Tongue (tissue), 2 donors: ENCODE results near the gene SCD.

DNA sequence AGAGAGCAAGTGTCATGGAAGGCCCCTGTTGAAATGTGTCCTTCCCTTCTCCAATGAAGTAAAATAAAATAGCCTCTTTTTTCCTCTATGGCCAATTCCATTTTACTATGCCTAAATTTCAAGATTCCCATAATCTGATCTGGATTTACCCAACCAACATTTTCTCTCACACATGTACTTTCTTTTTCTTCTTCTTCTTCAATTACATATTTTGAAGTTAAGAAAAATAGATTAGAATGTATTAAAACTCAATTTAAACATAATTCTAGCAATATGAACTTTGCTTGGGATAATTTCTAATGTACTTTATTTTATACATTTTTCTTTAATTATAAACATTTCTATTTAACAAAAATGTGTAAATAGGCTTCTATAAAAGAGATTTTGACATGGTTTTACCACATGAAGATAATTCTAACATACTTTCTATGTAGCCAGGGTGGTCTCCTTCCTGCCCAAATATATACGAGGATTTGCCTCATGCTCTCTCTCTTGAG is 9.9 kb downstream of the HPSE2 start:
- RAMPAGE, long total RNA = no peak

- RAMPAGE, long total RNA = no peak
These were observed 24.9 kb upstream of the CNNM1 start for GRCh38 chr10:99304136-99304708.

- RAMPAGE, long total RNA = no peak
These were observed 34.6 kb downstream of the GOT1 start for GRCh38 chr10:99395672-99396293.

DNA sequence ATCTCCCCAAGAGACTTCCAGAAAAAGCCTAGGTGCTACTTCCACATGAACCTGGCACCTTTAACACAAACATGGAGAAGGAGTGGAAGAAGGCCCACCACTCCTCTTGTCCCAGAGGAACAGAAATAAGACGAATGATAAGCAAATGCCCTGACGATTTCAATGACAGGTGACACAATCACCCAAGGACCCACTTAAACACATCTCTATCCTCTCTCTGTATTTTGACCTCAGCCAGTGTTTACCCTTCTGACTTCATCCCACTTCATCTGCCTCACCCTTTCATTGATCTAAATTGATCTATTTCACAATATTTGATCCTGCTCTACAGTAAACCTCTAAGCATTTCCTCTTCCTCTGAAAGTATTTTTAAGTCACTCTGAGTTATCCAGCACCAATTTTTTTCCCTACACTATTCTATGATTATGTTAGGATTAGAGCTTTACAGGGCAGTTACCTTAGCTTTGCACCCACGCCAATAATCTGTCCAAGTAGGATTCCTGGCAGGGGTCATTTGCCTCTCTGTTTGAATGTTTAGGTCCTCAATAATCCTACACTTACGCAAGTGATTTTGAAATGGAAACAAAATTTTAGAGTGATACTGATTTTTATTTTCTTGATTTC is 9.1 kb downstream of the GOT1 start:
- RAMPAGE, long total RNA = no peak

- RAMPAGE, long total RNA = no peak
These were observed 1.9 kb upstream of the NKX2-3 start for GRCh38 chr10:99530668-99531433.

GRCh38 chr10:99537278-99538050 is 4.7 kb downstream of the NKX2-3 start:
- RAMPAGE, long total RNA = no peak

DNA sequence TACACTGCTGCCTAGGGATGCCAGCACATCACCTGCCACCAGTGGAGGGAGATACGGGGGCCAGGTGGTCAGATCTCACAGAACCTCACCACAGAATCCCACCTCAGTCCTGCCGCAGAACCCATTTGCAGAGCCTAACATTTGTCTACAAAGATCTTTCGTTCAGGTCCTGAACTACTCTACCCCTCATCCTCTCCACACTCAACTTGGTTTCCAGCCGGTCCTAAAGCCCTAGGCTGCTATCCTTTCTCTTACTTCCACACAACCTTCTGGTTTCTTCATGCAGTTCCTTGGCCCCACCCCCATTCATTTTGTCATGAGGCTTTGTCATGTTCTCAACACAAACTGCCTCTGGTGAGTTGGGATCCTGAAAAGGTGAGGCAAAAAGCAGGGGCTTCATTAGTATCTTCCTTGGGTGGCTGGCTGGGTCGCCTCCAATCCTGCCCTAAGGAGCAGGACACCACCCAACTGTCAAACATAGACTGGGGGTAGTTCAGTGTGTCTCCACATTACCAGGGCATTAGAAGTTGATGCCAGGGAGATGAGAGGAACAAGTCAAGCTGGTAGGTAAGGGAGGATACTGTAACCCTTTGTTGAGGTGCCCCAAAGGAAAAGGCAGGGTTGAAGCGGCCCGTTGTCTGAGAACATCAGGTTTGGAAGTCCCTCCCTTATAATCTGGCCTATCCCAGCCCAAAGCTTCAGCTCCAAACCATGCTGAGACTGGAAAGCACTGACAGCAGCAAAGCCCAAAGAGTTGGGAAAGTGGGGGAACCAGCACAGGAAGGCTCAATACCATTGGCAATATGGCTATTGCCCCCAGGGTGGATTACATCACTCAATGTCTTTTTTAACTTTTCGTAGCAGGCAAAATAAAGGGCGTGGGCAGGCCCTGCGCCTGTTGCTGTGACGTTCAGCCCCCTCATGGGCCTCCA is 7.1 kb downstream of the SLC25A28 start:
- RAMPAGE, long total RNA = no peak

DNA sequence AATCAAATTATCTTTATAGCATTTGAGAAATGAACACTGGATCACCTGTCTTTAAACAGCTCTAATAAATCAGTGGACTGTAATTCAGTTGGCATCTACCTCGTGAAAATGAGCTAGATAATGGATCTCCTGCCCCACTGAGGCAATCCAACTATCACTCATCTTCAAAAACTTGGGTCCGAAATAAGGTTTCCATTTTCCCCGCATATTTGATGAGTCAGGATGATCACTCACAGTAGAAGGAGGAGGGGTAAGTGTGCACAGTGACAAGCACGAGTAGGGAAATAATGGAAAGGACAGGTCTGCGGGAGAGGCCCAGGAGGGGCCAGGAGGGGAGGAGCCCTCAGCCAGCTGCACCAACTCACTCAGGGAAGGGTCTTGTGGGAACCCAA is 2.6 kb downstream of the ABCC2 start:
- RAMPAGE, long total RNA = no peak

GRCh38 chr10:99796785-99797446 is 14.5 kb downstream of the ABCC2 start:
- RAMPAGE, long total RNA = no peak

- RAMPAGE, long total RNA = no peak
These were observed 100.9 kb downstream of the DNMBP start for GRCh38 chr10:99908805-99909241.

GRCh38 chr10:99929089-99930120 is 80.3 kb downstream of the DNMBP start:
- RAMPAGE, long total RNA = no peak

DNA sequence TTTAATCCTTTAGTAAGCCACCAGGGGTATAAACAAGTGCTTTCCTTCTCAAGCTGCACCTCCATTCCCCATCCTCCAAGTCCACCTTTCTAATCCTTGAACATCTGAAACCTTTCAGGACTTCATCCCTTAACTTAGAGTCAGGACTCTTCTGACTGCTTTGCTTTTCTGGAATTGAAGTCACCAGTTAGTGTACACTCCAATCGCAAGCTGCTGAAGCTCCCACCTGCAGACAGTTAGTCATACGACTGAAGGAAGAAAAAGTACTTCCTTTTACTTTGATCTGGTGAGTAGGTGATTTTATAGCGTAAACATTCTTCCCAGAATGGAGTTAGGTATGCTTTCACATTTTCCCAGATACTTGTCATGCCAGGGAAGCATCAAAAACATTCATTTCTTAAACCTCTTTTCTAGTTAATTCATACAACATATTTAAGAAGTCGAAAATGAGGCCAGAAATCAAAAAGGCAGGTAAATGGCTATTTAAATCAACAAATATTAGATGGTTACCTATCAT is 78.5 kb downstream of the DNMBP start:
- RAMPAGE, long total RNA = no peak

- RAMPAGE, long total RNA = no peak
These were observed 3.4 kb downstream of the DNMBP start for GRCh38 chr10:100006256-100006892.

DNA sequence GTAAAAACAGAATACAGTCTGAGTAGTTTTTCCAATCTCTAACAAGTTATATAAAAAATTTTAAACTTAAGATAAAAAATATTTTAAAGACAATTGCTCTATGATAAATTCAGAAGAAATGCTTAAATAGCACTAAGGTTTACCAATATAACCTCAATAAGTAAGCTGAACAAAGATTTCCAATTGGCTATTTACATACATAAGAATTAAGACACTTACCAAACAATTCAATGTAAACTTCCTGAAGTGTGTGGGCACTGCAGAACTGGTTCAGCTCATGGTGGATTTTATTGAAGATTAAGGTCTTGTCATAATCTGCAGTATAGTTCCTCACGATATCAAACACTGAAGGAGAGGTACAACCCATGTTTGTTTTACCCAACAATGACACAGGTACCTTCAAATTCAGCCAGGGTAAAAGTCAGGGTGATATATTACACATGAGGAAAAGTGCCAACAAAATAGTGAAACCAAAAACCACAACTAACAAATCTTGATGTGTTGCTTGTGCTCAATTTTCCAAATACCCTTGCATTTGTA is 10.0 kb downstream of the ERLIN1 start:
- RAMPAGE, long total RNA = no peak

- RAMPAGE, long total RNA = no peak
These were observed 4.9 kb upstream of the BLOC1S2 start for GRCh38 chr10:100291292-100291863.

- RAMPAGE, long total RNA = no peak
These were observed 7.7 kb upstream of the SCD start for GRCh38 chr10:100339215-100339764.

DNA sequence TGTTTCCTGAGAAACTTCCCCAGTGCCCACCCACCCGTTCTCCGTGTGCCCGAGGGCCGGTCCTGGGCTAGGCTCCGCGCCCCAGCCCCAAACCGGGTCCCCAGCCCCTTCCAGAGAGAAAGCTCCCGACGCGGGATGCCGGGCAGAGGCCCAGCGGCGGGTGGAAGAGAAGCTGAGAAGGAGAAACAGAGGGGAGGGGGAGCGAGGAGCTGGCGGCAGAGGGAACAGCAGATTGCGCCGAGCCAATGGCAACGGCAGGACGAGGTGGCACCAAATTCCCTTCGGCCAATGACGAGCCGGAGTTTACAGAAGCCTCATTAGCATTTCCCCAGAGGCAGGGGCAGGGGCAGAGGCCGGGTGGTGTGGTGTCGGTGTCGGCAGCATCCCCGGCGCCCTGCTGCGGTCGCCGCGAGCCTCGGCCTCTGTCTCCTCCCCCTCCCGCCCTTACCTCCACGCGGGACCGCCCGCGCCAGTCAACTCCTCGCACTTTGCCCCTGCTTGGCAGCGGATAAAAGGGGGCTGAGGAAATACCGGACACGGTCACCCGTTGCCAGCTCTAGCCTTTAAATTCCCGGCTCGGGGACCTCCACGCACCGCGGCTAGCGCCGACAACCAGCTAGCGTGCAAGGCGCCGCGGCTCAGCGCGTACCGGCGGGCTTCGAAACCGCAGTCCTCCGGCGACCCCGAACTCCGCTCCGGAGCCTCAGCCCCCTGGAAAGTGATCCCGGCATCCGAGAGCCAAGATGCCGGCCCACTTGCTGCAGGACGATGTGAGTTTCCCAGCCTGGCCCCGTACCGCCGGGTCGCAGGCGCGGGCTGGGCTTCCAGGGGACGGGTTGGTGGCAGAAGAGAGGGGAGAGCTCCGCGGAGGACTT is at the start of gene SCD:
SCD (plus strand) TSS at position 472 of the 875 bp plus-strand sequence.
- RAMPAGE, long total RNA = start-site peak on the plus strand centred at position 349 of the sequence, 58 bp wide, 76 and 106 reads in 2 replicates; start-site peak on the plus strand centred at position 526 of the sequence, 159 bp wide, 67 and 74 reads in 2 replicates

GRCh38 chr10:100370418-100371041 is 23.5 kb downstream of the SCD start:
- RAMPAGE, long total RNA = no peak

GRCh38 chr10:100372348-100372947 is 25.4 kb downstream of the SCD start:
- RAMPAGE, long total RNA = no peak

- RAMPAGE, long total RNA = no peak
These were observed 35.4 kb downstream of the SCD start for GRCh38 chr10:100382216-100383127.